Colic lymph node (tissue), 1 donor: Measurements from ENCODE around the genes TRERF1 and PPP2R5D.

- PRO-cap, result no peak
Observed at GRCh38 chr6:41548252-41548995, 2.2 kb downstream of the FOXP4 start.

GRCh38 chr6:41585372-41585796 is 39.2 kb downstream of the FOXP4 start:
- PRO-cap, result no peak

- PRO-cap, result no peak
Observed at GRCh38 chr6:41682733-41683615, 44.7 kb downstream of the MDFI start.

DNA sequence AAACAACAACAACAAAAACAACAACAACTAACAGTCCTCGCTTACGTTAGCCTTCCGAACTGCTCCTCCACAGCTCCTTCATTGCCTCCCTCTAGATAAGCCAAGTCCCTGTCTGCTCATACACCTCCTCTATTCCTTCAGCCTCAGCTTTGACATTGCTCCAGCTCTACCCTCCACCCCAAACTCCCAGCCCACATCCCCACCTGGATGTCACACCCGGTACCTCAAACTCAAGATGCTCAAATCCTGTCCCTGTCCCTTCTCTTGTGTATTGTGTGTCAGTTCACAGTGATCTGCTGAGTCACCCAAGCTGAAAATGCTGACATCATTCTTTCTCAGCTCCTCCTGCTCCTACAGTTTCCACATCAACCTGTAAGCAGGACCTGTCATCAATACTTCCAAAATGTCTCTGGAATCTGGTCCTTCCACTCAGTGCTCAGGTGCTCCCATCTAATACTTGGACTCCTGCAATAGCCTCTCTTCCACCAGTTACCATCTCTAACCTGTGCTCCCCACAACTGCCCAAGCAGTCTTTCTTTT is 20.0 kb upstream of the CCND3 start:
- PRO-cap, result no peak

DNA sequence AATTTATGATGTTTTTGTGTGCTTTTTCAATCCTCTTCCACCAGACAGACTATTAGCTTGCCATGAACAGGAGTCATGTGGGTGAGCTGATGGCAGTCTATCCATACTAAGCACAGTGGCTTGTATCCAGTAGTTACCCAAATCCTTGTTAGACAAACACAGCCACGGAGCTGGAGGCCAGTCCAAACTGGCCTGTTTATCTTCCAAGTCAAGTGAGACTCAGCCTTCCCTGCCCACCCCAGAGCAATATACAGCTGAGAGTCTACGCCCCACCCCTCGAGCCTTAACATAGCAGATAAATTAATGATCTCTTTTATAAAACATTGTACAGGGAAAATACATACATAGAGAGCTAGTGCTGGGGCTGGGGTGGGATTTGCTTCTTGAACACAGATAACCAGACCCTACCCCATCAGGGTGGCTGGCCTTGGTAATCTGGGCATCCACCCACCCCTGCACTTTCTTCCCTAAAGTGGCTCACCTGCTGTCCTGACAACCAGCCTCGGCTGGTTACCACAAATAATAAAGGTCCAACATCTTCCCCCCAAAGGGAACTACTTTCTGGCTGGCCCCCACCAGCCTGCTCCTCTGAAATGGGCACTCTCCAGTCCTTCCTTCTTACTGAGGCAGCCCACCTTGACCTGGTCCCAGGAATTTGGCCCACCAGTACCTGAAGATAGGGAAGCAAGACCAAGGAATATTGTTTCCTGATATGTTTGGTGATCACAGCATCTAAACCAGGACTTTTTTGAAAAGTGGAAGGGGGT is 40.9 kb downstream of the C6orf132 start:
- PRO-cap, result no peak

- PRO-cap, result no peak
Observed at GRCh38 chr6:42177420-42178372, 4.5 kb downstream of the GUCA1A start.

DNA sequence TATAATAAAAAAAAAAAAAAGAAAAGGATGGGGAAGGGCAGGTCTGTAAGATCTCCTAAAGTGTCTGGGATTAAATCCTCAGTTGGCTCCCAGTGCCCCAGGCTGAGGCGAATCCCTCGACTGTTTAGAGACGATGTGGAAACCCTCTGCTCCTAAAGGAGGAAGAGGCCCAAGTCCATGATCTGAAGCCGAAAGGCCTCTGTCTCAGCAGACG is 69.5 kb upstream of the MRPS10 start:
- PRO-cap, result no peak

DNA sequence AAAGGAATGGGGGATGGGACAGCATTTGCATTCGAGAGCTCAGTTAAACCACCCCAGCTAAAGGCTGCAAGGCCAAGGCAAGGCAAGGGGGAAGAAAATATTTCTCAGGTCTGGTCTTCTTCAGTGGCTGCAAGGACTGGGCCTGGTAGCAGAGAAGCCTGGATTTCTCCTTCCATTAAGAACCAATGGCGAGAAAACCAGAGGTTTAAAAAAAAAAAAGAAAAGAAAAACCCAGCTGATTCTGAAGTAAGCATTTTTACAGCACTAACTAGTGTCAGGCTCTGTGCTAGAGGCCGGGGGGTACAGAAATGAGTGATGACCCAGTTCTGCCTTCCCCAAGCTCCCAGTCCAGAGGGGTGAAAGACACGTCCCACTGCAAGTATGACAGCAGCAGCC is 10.3 kb downstream of the TRERF1 start:
- PRO-cap, result no peak

DNA sequence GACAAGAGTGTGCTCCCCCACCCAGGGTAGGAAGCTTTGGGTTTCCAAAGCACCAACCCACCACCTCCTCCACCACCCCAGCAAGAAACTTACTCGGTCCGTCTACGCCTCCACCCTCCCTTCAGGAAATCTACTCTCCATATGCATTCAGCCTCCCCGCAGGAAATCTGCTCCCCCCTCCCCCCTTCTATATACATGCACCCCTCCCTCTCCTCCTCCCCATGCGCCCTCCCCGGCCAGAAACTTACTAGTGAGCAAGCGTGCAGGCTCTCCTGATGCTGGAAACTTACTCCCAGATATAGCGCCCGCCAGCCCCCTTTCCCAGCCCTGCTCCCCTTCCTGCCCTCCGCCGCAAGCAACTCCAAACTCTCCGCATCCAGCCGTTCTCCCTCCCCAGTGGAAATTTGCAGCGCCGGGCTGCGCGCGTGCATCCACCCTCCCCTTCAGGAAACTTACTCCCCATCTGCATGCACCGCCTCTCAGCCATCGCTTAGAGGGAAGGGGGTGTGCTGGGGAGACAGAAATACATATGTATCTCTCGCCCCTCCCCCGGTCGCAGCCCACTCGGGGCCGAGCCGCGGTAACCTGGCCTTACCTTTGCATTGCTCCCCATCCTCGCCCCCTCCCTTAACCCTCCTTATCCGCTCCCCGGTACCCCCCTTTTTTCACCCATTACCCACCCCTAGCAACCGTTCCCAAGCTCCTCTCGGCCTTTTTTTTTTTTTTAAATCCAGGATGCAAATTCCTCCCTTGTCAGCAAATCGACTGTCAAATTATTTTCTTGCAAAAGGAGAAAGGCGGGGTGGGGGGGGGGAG is at the start of gene TRERF1:
TRERF1 (minus strand) TSS at position 501 of the 816 bp plus-strand sequence.
- PRO-cap, result bidirectional peak, plus-strand start at position 247 of the sequence, minus-strand start at position 132 of the sequence; bidirectional peak, plus-strand start at position 493 of the sequence, minus-strand start at position 454 of the sequence; bidirectional peak, plus-strand start outside the sequence, minus-strand start at position 767 of the sequence

GRCh38 chr6:42547202-42547985 is 16.4 kb upstream of the UBR2 start:
- PRO-cap, result no peak

DNA sequence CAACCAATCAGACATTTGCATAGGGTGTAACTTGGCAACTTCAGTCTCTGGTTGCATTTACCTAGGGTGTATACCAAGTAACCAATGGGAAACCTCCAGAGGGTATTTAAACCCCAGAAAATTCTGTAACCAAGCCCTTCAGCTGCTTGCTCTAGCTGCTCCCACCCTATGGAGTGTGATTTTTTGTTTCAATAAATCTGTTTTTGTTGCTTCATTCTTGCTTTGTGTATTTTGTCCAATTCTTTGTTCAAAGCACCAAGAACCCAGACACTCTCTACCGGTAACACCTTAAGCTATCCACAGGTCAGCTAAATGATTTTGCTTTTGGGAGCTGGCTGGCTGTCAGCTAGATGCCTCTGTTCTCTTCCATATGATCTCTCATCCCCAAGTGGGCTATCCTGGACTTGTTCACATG is 7.7 kb upstream of the UBR2 start:
- PRO-cap, result no peak

DNA sequence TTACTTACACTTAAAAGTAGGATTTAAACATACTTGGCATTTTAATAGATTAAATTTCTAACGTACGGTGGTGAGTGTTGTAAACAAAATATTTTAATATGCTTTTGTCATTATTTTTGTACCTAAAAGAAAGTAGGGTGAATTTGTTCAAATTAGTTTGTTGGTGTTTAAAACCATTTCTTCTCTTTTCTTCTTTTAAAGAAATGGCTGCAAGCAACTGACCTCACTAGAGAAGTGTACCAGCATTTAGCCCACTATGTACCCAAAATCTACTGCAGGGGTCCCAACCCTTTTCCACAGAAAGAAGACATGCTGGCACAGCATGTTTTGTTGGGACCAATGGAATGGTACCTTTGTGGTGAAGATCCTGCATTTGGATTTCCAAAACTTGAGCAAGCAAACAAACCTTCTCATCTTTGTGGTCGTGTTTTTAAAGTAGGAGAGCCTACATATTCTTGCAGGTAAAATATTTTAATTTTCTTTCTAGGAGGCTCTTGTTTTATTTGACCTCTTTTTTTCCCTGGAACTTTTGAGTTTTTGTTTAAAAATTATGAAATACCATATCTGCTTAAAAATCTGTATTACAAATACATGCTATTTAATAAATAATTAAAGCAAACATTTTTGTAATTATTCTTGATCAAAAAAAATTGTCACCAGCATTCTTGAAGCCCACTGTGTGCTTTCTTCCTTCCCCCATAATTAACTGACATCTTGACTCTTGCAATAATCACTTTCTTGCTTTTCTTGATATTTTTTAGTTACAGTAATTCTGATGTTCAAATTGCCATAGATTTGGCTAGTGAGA is 9.9 kb downstream of the UBR2 start:
- PRO-cap, result no peak

DNA sequence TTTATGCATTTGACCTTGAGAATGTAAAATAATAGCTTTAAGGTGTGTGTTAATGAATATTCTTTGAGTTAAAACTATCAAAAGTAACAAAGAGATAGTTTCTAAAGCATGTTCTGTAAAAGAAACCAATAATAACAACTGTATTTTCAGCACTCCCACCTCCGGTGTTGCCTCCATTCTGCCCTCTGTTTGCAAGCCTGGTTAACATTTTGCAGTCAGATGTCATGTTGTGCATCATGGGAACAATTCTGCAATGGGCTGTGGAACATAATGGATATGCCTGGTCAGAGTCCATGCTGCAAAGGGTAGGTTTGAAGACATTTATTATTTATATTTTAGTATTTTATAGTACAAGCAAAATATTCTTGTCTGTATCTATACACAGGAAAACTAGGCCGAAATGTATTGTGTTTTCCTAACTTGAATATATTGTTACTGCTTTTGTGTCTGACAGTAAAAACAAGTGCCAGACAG is 70.0 kb downstream of the PRPH2 start:
- PRO-cap, result no peak

GRCh38 chr6:42692279-42692654 is 30.1 kb downstream of the PRPH2 start:
- PRO-cap, result no peak

GRCh38 chr6:42697794-42698336 is 24.5 kb downstream of the PRPH2 start:
- PRO-cap, result no peak

DNA sequence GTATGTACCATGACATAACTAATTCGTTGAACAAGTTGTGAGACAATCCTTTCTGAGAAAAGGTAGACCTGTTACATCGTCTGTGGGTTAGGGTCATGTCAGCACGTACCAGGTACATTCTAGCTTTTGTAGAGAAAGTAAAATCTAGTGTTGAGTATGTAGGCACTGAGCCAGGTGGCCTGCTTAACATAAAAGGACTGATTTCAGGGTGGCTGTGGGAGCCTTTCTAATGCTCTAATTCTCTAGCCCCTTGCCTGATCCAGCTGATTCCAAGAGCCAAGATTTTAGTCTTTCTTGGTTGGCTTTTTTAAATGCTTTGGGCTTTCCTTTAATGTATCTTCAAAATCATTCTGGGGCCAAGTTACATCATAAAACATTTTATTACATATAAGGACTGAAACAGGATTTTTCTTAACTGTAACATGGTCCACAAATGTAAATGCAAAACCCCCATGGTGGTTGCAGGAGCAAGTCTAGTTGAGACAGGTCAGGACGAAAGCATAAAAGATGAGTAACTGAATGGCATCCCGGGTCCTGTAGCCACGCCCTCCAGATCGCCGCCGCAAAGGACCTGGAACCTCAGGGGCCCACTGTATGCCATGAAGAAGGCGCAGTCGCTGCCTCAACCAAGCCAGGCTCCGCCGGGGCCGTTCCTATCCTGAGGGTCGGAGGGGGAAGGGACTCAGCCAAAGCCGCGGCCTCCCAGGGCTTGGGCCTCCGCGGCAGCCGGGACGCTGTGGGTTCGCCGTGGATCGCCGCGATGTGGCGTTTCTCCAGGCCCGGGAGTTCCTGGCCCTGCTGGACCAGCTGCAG is 511 bp downstream of the C6orf226 start:
- PRO-cap, result no peak

GRCh38 chr6:42939139-42940307 is 10.2 kb downstream of the CNPY3 start:
- PRO-cap, result no peak

- PRO-cap, result bidirectional peak, plus-strand start at chr6:42984589, minus-strand start at chr6:42984309
Observed at GRCh38 chr6:42983890-42985120, at the start of gene PPP2R5D. PPP2R5D (plus strand) TSS chr6:42984570.

GRCh38 chr6:42995200-42995399 is 10.7 kb downstream of the PPP2R5D start:
- PRO-cap, result unidirectional peak, minus-strand start at chr6:42995256

- PRO-cap, result no peak
Observed at GRCh38 chr6:43046562-43046926, 7.1 kb downstream of the CUL7 start.